IMR-90 (cell line): ENCODE data around the genes GAB2 and SYTL2.

- RRBS, result no CpG with 5 or more reads among the region's 24 CpGs
CAGE:
- cytosol, long polyA plus RNA, result no peak
- long polyA plus RNA, result no peak
- nucleus, long polyA plus RNA, result no peak
These were observed 442 bp downstream of the USP35 start for GRCh38 chr11:78189068-78189653.

DNA sequence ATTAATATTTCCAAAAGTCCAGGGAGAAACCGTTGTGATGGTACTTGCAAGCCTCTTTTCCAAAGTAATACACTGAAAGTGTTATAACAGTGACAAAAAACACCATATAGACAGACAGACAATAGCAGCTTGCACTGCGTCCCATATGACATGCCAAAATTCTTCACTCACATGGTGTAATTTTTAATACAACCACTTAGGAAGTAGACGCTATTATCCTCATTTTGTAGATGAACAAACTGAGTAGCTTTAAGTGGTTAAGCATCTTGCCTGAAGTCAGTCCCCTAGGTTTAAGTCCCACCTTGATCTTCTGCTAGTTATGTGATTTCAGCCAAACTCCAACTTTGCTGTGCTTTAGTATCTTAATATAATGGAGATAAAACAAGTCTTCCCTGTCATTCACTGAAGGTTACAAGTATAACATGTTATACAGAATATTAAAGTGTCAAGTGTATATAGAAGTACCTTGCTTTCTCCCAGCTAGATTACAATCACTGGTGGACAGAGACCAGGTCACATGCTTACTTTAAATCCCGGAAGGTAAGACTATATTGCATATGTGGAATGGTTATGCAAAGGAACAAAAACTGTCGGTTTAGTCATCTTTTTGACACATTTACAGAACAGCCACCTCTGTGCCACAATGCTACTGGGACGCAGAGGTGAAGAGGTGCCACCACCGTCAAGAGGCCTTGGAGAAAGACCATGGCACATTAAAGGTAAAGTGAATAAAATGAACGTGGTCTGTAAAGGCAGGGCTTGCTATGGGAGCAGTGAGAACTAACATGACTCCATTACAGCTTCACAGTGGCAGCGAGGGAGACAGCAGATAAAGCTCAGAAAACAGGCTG is 103.2 kb downstream of the GAB2 start:
- RRBS, result no CpG with 5 or more reads among the region's 9 CpGs
CAGE:
- cytosol, long polyA plus RNA, result no peak
- long polyA plus RNA, result no peak
- nucleus, long polyA plus RNA, result no peak

- RRBS, result no CpG with 5 or more reads among the region's 1 CpG
CAGE:
- cytosol, long polyA plus RNA, result no peak
- long polyA plus RNA, result no peak
- nucleus, long polyA plus RNA, result no peak
These were observed 79.6 kb downstream of the GAB2 start for GRCh38 chr11:78337916-78338496.

DNA sequence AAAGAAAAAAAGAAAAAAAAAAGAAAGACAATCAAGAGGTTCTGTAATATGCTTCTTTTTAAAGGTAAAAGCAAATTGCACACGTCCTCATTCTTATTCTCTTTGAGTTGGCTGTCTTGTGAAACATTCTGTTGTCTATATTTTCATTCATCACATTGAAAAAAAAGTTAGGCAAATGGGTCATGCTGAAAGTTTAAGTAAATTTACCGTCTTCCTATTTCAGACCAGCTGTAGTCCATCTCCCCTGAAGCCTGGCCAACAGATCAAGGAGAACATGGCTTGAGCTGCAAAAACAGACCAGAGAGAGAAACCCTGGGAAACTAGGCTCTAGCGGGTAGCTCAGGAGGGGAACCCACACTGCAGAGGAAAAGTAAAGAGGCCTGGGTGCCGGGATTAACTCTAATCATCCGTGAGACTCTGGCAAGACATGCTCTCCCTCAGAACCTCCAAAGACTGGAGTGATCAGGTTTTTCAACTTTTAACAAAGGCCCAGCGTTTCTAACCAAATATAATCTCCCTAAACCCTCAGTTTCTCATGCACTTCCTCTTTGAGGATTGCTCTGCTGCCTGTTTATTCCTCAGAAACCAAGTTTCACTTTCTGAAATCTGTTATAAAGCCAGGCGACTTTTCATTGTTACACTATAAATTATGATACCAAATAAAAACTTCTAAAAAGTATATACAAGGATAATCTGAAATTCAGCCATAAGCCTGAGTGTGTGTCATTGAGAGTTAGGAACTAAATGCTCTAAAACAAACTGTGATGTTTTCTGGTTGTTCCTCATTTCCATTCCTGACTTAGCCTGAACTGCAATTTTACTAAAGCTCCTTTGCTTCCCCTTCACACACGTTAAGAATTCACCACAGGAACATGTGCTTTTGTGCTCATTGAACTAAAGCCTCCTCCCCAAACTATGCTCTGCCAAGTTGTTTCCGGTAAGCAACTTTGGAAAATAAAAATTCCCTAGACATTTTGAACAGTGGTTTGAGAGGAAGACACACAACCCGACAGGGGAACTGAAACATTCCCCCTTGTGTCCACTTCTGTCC is 67.4 kb downstream of the GAB2 start:
- RRBS, result no CpG with 5 or more reads among the region's 10 CpGs
CAGE:
- cytosol, long polyA plus RNA, result no peak
- long polyA plus RNA, result no peak
- nucleus, long polyA plus RNA, result no peak

- RRBS, result no CpG with 5 or more reads among the region's 4 CpGs
CAGE:
- cytosol, long polyA plus RNA, result no peak
- long polyA plus RNA, result no peak
- nucleus, long polyA plus RNA, result no peak
These were observed 66.7 kb downstream of the GAB2 start for GRCh38 chr11:78350979-78351215.

DNA sequence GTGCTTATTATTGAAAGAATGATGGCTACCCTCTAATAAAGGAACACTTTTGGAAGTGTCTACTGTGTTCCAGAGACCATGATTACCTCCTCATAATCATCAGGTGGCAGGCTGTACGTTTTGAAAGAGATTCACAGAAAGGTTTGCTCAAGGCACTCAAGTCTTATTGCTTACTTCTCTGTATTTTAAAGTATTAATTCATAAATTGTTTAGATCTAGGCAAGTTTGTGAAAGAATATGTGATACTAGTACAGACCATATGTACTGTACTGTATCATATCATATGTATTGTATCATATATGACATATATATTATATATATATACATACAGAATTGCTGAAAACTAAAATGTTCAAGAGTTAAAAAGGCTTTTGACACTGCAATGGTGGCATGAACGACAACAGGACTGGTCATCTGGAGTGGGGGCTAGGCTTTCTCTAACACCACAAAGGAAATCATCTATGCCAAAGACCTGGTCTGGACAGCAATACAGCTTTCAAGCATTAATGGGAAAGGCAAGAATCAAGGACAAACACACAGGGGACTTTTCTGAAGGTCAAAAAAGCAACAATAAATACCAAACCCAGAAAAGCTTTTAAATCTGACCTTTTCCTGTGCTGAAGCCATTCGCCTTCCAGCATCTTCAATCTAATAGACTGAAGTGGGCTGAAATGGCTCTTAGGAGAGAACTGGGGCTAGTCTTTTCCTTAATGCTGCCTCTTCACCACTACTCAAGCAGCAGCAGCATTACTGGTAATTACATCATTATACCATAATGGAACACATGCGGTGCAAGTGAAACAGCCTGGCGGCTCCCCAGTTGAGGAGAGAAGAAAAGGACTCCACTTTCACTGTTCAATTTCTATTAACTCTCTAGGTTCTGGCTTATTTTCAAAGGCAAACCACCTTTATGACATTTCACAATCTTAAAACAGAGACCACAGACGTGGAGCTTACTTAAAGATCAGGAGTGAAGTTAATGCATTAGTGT is 63.2 kb downstream of the GAB2 start:
- RRBS, result no CpG with 5 or more reads among the region's 6 CpGs
CAGE:
- cytosol, long polyA plus RNA, result no peak
- long polyA plus RNA, result no peak
- nucleus, long polyA plus RNA, result no peak

DNA sequence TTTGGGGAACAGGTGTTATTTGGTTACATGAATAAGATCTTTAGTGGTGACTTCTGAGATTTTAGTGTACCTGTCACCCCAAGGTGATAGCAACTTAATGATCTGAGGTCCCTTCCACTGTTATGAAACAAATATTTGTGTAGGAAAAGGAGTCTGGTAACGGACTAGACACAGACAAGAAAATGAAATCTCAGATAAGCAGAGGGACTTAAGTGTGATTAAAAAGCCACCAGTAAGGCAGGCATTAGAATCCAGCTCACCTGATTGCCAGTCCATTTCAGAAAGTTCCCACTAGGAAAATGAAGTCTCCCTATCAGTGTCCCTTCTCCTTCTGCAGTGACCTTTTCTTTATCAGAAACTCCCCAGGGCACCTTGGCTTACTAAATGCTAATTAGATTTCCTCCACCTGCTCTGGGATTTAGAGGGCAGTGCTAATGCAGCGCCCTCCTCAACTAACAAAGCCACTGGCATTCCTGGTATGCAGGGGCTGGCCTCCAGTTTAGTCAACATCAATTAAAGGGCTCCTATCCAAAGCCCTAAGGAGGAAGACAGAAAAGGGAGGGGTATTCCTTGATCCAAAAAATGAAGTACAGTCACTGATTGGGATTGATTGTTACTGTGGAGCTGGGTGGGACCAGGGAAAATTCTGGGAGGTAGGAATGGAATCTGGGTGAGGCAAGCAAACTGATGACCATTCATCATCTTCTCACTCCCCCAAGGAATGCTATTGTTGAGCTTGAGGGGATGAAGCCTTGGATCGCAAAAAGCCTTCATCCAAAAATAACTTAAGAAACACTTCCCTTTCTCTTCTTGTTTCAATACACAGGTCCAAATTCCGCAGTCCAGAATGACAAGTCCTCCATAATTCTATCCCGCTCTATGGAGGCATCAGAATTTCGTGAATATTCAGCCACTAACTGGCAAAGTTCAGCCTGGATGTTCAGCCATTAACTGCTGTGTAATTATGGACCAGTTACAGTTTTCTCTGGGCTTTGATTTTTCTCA is 52.3 kb downstream of the GAB2 start:
- RRBS, result no CpG with 5 or more reads among the region's 6 CpGs
CAGE:
- cytosol, long polyA plus RNA, result no peak
- long polyA plus RNA, result no peak
- nucleus, long polyA plus RNA, result no peak

- RRBS, result 1% methylated on average over 76 of the region's 124 CpGs
CAGE:
- cytosol, long polyA plus RNA, result no peak
- long polyA plus RNA, result no peak
- nucleus, long polyA plus RNA, result no peak
These were observed at the start of gene GAB2 for GRCh38 chr11:78417526-78418408. Gene GAB2, minus strand, starts transcription at chr11:78417820.

DNA sequence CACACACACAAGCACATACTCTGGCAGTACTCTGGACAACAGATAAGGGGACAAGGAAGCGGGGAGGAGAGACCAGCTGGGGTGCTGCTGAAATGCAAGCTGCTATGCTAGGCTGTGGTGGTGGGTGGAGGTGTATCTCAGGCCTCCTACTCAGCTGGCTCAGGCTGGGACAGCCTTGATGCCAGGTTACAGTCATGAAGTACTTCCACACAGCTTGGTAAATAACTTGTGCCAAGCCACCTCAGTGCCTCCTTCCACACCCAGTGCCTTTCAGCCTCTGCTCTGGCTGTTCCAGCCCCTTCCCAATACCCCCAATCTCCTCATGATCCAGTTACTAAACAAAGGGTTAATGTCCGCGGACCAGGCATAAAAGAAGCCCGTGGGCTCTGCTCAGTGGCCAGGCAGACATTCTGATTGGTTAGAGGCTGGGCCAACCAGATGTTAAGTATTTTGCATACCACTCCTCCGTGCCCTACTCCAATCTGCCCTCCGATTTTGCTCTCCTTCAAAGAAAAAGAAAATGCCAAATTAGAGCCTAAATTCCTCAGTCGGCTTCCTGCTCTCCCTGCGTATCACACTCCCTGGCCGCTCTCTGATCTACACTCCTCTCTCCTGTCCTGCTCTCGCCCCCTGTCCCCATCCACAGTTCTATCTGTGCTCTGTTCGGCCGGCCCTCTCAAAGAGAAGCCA is 373.9 kb downstream of the TENM4 start:
- RRBS, result no CpG with 5 or more reads among the region's 12 CpGs
CAGE:
- cytosol, long polyA plus RNA, result no peak
- long polyA plus RNA, result no peak
- nucleus, long polyA plus RNA, result no peak

DNA sequence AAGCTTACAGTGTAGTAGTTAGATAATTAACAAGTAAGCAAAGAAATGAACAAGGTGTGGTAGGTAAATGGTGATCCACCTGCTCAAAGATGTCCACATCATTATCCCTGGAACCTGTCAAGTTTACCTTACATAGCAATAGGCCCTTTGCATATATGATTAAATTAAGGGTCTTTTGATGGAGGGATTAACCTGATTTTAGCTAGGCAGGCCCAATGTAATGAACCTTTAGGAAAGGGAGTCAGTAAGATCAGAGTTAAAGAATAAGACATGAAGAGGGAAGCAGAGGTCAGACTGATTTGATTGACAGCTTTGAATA is 56.0 kb upstream of the TENM4 start:
CAGE:
- cytosol, long polyA plus RNA, result no peak
- long polyA plus RNA, result no peak
- nucleus, long polyA plus RNA, result no peak

DNA sequence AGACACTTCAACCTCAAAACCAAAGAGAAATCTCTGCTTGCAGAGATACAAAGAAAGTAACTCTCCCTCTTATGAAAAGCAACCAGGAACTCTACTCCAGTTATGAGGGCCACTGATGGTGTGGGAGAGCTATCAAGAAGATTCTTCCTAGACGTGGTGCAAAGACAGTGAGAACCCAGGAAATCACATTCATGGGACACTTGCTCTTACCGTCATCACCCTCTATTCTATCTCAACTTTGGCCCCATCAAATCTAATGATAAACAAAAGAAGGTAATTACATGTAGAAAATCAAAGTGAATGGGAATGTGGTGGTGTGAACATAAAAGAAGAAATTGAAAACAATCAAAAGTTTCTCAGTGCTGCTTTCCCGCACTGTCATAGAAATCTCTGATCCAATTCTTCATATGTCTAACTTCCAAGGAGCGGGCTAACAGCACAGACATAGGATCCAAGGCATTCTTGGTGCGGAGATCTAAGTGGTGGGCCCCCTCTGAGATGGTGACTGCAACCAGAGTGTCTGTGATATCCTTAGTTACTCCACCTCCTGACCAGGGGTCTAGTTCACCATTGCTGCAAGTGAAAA is 75.6 kb downstream of the PRCP start:
- RRBS, result no CpG with 5 or more reads among the region's 5 CpGs
CAGE:
- cytosol, long polyA plus RNA, result start-site peak on the plus strand centred at position 276 of the sequence, 72 bp wide, 9 and 8 reads in 2 replicates
- long polyA plus RNA, result start-site peak on the plus strand centred at position 300 of the sequence, 55 bp wide, 6 and 8 reads in 2 replicates
- nucleus, long polyA plus RNA, result no peak

- RRBS, result no CpG with 5 or more reads among the region's 2 CpGs
CAGE:
- cytosol, long polyA plus RNA, result no peak
- long polyA plus RNA, result no peak
- nucleus, long polyA plus RNA, result no peak
These were observed 1.7 kb downstream of the RAB30 start for GRCh38 chr11:83070110-83070274.

DNA sequence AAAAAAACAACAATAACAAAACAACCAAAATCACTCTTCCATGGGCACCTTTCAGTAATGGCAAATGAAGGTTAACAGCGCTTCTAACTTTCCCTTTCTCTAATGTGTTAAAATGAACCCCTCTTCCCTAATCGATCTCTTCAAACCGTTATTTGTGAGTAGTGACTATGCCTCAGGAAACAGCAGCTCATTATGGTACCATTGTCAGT is 1.1 kb downstream of the RAB30 start:
- RRBS, result no CpG with 5 or more reads among the region's 3 CpGs
CAGE:
- cytosol, long polyA plus RNA, result no peak
- long polyA plus RNA, result no peak
- nucleus, long polyA plus RNA, result no peak

- RRBS, result no CpG with 5 or more reads among the region's 1 CpG
CAGE:
- cytosol, long polyA plus RNA, result no peak
- long polyA plus RNA, result no peak
- nucleus, long polyA plus RNA, result no peak
These were observed 21.1 kb upstream of the RAB30 start for GRCh38 chr11:83092774-83093285.

DNA sequence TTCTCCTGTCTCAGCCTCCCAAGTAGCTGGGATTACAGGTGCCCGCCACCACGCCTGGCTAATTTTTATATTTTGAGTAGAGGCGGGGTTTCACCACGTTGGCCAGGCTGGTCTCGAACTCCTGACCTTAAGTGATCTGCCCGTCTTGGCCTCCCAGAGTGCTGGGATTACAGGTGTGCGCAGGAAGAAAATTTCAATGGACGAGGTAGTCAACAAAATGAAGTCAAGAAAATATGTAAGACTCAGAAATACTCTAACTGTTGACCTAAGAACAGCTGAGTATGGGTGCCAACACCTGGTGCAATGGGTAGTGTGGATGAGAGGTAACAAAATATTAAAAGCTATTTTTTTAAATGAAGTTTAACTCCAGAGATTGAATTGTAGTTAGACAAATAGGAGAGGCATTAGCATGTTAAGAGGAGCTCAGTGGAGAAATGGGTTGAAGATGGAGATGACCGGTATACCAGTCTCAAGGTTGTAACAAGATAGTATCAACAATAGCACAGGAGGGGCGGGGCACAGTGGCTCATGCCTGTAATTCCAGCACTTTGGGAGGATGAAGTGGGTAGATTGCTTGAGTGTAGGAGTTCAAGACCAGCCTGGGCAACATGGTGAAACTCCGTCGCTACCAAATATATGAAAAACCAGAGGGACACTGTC is 6.2 kb upstream of the ANKRD42 start:
- RRBS, result no CpG with 5 or more reads among the region's 12 CpGs
CAGE:
- cytosol, long polyA plus RNA, result no peak
- long polyA plus RNA, result no peak
- nucleus, long polyA plus RNA, result no peak

DNA sequence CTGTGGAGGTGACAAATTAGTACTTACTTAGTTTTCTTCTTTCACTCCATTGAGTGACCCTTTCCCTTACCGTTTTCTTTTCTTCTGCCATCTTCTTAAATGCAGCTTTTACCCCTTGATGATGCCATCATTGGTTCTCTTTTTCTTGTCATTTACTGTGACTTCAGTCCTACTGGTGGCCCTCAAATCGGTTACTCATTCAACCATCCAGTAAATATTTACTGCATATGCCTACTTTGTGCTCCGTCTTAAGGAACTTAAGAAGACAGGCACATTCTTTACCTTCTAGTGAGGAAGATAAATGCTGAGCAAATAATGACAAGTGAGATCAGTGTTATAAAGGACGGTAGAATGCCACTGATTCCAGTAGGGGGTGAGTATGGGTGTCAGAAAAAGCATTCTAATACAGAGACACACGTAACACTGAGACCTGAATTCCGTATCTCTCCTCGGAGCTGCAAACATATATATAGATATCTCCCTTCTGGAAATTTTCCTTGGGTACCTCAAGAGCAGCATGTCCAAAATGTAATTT is 1.6 kb downstream of the ANKRD42 start:
- RRBS, result no CpG with 5 or more reads among the region's 7 CpGs
CAGE:
- cytosol, long polyA plus RNA, result no peak
- long polyA plus RNA, result no peak
- nucleus, long polyA plus RNA, result no peak

CAGE:
- cytosol, long polyA plus RNA, result no peak
- long polyA plus RNA, result no peak
- nucleus, long polyA plus RNA, result no peak
These were observed 824.7 kb downstream of the DLG2 start for GRCh38 chr11:84802532-84802733.

- RRBS, result no CpG with 5 or more reads among the region's 1 CpG
CAGE:
- cytosol, long polyA plus RNA, result no peak
- long polyA plus RNA, result no peak
- nucleus, long polyA plus RNA, result no peak
These were observed 585.6 kb downstream of the DLG2 start for GRCh38 chr11:85041679-85041878.

DNA sequence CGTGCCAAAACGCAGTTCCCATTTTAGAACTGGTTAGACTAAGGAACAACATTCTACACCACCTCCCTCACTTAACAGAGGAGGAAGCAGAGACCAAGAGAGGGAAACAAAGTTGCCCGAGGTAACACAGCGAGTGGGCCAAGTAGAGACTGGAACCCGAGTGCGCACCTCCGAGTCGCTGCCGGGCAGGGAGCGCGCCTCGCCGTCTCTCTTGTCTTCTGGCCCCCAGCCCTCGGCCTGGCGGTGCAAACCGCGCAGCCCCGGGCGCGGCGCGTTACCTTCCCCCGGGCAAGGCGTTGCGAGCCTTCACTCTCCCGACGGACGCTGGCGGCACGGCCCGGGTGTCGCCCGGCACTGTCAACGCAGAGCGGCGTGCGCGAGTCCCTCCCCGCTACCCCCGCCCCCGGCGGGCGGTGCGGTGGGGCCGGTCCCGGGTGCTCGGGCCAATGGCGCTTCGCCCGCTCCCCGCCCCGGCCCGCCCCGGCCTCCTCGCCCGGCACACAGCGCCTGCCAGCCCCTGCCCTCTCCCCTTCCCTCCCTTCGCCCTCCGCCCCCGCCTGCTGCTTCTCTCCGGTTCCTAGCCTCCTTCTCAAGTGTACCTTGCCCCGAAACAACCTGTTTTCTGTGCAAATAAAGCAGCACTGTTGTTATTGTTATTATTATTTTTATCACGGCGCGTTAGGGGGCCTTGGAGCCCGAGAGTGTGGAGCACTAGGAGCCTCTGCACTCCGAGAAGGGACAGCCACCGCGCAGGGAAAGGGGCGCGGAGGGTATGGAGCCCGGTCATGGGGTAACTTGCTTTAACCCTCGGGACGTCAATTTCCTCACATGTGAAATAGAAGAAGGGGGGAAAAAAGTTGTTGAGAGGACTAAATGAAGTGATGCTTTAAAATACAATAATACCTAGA is at the start of gene SYTL2:
Gene SYTL2, minus strand, starts transcription at position 356 of the 908 bp plus-strand sequence.
- RRBS, result 2% methylated on average over 41 of the region's 74 CpGs
CAGE:
- cytosol, long polyA plus RNA, result no peak
- long polyA plus RNA, result no peak
- nucleus, long polyA plus RNA, result no peak

DNA sequence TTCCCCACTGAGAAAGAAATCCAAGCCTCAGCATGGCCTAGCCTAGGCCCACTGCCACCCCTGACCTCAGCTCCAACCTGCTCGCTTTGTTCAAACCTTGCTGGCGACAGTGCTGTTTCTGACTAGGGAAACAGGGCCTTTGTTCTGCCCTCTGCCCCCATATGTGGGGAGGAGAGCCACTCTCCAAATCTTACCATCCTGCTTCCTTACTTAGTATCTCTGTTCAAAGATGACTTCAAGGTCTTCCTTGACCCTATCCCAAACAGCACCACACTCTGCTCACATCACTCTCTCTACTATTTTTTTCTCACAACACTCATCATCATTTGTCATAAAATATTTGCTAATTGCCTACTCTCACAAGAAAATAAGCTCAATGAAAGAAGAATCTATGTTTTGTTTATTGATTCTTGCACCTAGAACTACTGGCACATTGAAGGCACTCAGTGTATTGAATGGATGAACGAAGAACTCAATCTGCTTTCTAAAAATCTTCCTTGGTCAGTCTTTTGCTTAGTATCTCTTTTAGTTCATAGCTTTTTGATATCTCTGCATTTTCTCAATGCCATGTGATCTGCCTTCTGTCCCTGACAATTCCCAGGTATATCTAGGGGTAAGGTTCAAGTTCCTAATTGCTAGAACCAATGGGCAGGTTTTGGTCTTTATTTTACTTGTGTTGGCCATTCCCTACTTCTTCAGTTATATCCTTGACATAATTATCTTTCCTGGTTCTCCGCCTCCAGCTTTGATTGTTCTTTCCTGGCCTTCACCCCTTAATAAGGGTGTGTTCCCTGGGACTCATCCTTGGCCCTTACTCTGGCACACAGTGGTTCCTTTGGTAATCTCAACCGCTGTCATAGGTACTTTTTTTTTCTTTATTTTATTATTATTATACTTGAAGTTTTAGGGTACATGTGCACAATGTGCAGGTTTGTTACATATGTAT is 96.2 kb downstream of the CCDC83 start:
- RRBS, result no CpG with 5 or more reads among the region's 5 CpGs
CAGE:
- cytosol, long polyA plus RNA, result no peak
- long polyA plus RNA, result no peak
- nucleus, long polyA plus RNA, result no peak